Osteoblast (primary cell): Measurements from ENCODE around the gene ANO1.

DNA sequence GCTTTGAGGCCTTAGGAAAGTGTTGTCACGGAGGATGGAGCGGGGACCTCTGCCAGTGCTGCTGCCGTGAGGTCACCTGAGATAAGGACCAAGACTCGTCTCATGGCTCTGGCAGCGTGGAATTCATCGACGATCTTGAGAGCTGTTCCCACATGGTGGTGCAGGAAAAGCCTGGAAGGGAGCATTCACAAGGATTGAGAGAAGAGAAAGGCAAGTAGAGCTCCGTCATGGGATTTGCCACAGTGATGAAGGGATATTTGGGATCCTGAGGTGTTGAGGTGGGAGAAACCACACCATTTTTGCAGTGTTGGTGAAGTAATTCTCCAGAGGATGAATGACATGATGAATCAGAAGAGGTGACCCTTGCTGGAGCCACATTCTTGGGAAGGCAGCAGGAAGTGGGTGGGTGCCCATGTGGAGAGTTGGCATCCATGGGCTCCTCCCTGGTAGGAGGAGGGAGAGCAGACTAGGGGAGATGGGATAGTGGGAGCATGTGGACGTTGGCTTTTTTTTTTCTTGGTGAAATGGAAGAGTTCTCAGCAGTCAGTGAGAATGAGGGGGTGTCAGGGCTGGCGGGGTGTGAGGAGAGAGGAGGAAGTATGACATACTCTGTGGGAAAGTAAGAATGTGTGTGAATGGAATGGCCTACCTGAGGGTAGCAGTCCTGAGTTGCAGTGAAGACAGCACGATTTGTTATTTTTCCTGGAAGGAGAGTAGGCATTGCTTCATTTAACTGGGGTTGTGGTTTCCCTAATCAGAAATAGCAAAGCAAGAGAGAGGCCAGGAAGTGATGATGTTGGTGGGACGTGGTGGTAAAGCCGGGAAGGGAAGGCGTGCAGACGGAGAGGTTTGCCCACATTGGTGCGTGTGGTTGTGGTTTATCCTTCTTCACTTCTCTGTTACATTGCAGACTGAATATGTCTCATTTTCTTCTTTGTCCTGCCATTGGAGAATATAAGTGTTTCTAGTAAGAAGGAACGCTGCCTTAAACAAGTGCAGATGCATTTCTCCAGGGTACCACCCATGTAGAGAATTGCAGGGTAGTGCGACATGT, 11.2 kb downstream of the PPP6R3 start:
- CAGE, long polyA plus RNA: no peak
- RRBS: no CpG with 5 or more reads among the region's 18 CpGs

- CAGE, long polyA plus RNA: no peak
- RRBS: no CpG with 5 or more reads among the region's 3 CpGs
These were observed 20.1 kb downstream of the PPP6R3 start for GRCh38 chr11:68480625-68481163.

DNA sequence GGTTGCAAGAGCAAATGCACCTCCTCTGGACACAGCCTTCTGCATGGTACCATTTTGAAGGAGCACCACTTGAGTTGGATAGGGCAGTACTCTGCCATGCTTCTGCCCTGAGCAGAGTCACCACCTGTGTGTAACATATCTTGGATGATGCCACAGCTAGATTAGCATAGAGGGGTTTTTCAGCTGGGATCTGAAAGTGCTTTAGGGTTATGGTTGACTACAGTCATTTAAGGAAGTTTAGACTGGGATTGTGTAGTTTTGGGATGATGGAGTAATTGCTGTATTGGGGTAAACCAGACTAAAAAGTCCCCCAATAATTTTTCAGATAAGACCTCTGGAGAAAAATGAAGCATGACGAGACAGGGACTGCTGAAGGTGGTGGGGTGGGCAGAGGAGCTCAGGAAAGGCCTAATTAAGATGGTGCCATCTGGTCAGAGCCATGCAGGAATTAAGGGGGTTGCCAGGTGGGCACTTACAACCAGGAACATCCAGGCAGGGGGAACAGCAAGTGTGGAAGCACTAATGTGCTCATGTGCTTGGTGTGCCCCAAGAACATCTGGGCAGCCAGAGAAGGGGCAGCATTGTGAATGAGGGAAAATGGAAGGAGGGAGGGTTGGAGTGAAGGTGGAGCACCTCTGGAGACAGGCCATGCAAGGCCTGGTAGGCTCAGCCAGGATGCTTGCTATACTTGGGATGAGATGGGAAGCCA, 79.1 kb downstream of the PPP6R3 start:
- CAGE, long polyA plus RNA: no peak
- RRBS: no CpG with 5 or more reads among the region's 1 CpG

- CAGE, long polyA plus RNA: no peak
- RRBS: no CpG with 5 or more reads among the region's 5 CpGs
These were observed 25.4 kb downstream of the TESMIN start for GRCh38 chr11:68725916-68726309.

DNA sequence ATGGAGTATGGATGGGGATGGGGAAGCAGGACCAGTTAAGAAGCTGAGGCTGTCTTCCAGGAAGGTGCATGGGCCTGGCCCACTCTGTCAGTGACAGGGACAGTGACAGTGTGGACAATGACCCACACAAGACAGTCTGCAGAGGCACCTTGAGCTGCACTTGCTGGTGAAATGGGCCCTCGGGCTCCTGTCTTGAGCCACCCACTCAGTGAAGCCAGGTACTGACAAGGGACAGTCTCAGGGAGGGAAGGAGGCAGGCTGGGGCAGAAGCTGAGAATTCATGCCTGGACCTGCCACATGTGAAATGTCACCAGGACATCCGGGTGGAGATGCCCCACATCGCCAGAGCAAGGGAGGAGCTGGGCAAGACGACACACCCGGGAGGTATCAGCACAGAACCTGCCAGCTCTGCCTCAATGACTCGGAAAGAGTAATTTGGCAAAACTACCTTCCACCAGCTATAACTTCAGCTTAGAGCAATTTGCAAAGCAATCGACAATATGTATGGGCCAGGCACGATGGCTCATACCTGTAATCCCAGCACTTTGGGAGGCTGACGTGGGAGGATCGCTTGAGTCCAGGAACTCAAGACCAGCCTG, 23.5 kb downstream of the CPT1A start:
- CAGE, long polyA plus RNA: no peak
- RRBS: 91% methylated on average over 2 of the region's 10 CpGs

GRCh38 chr11:68827908-68829019, 13.5 kb downstream of the CPT1A start:
- CAGE, long polyA plus RNA: no peak
- RRBS: no CpG with 5 or more reads among the region's 23 CpGs

DNA sequence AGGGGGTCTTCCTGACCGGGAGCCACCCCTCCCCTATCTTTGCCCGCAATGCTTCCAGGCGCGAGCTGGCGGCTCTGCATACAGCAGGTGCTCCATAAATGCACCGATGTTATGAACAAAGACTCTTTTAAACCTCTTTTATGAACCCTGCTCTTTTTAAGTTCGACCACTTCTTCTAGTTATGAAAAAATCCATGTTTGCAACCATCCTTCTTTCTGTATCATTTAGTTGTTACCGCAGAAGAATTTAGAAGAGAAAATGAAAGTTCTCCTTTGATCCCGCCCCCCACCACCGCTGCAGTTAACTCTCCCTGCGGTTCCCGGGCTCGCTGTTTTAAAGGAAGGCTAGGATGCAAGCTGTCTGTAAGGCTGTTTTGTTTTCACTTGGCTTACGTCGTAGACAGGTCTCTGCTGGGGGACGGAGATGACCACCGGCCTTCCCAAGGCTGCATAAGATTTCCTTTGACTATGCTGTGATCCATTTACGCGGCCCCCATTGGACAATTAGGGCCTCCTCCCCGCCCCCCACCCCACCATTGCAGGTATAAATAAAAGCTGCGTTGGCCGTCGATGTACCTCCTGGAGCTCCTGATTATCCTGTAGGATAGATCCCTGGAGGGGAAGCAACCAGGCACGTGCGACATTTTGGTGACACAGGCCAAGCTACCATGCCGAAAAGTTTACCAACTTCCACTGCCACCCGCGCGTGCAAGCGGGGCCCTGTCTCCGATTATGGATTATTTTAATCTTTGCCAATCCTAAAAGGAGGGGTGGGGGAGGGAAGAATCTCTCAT, 1.3 kb upstream of the CPT1A start:
- CAGE, long polyA plus RNA: no peak
- RRBS: 12% methylated on average over 4 of the region's 31 CpGs

DNA sequence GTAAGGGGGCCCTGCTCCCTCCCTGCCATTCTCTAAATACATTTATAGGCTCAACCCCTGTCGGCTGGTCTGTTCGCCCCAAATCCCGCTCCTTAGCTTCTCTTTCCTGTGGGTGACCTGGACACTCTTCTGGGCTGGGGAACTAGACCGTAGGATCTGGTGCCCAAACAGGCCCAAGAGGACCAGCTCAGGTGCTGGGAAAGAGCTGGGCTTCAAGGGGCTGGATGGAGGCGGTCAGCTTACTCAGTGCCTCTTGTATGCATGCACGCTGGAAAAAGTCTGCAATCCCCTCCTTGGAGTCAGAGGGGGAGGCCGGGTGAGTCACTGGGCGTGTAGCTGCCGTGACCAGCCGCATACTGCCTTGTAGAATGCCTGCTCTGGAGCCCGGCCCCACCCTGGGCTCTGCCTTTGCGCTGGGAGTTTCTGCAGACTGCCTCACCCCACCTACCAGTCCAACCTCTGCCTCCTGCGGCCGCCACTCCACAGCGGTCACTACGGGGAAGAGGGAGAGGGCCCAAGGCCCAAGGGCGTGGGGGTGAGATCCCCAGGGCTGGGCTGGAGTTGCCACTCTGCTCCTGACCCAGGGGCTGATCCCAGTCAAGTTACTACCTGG, 4.3 kb downstream of the MRGPRF start:
- CAGE, long polyA plus RNA: no peak
- RRBS: 2% methylated on average over 4 of the region's 17 CpGs

- CAGE, long polyA plus RNA: no peak
- RRBS: 38% methylated on average over 1 of the region's 12 CpGs
These were observed 51.2 kb downstream of the TPCN2 start for GRCh38 chr11:69099887-69100406.

GRCh38 chr11:69123510-69124054, 32.2 kb upstream of the SMIM38 start:
- CAGE, long polyA plus RNA: no peak
- RRBS: no CpG with 5 or more reads among the region's 14 CpGs

DNA sequence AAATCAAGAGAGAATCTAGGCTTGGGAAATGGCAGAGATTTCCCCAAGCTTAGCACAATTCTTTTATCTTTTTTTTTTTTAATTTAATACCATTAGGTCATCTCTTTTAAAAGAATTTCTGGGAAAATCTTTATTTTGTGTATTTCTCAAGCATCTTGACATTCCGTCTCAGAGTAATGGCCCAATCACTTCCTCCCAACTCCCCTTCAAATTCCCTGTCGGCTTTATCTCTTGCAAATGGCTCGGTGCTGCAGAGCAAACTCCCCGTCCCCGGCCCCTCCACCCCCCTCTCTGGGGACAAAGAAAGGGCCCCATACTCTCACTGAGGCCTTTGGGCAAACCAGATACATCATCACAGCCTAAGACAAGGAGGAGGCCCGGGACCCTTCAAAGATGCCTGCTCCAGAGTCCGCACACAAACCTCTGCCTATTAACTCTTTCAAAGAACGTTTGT, 4.0 kb upstream of the SMIM38 start:
- CAGE, long polyA plus RNA: no peak
- RRBS: no CpG with 5 or more reads among the region's 8 CpGs

DNA sequence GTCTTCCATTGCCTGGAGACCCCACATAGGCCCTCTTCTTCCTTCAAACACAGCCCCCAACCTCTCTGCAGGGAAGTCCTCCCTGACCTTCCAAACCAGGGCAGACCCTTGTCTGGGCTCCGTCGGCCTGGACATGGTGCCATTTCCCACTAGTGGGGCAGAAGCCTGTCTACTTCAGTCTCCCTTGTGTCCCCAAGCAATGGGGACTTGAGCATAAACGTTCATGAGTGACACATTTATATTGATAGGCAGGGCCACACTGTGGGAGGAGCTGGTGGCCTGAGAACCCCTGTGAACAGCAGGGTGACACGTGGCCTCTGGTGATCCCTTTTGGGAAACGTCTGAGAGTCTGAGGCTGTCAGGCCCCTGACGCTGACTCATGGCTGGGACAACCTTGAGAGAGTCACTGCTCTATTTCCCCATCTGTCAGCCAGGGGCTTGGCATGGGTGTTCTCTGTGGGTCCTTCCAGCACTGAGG, 54.5 kb downstream of the SMIM38 start:
- CAGE, long polyA plus RNA: no peak
- RRBS: no CpG with 5 or more reads among the region's 6 CpGs

DNA sequence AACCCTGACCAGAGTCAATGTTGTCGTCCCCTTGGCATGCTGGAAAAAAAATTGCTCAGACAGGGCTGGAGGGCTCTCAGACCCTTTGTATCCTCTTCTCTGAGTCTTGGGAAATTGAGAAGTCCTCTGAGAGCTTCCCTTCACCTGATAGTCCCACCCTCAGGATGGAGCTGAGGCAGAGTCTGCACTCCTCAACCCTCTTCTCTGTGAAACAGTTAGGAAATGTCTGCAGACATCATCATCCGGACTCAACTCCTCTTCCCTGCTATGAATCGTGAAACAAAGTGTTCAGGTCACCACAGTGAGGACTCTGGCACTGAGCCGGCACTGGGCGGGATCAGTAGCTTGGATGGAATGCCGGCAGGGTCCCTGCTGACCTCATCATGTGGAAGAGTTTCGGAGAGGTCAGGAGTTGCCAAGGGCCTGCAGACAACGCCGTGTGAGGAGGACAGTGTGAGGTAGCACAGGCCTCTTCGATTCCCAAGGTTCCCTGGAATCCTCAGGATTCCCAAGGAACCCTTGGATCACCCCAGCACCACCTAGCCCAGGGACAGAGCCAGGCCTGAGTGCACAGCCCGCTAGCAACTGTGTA, 160.4 kb upstream of the CCND1 start:
- CAGE, long polyA plus RNA: no peak
- RRBS: 40% methylated on average over 5 of the region's 11 CpGs

DNA sequence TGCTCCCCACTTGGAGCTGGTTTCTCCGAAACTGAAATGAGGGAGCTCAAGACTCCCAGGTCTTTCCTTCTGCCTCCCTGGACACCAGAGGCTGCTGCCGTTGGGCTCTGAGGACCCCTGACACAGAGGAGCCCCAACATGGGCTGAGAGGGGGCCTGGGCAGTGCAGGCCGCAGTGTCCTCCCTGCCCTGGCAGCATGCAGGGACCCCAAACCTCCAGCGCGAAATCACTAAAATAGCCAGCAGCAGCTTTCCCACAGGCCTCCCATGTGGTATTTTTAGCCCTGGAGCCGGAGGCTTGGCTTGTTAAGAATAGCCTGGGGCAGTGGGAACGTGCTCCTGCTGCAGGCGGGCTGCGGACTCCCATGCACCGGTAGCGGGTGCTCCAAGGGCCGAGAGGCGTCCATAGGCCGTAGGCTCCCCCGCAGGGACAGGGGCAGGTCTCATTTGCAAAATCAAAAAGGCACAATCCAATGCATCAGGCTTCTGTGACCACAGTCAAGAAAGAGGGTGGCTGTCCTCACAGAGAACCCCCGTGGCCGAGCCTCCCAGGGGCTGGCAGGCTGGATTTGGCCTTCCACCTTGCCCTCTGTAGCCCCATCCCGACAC, 151.6 kb upstream of the CCND1 start:
- CAGE, long polyA plus RNA: no peak
- RRBS: 41% methylated on average over 4 of the region's 18 CpGs

GRCh38 chr11:69643122-69643776, 2.3 kb downstream of the CCND1 start:
- CAGE, long polyA plus RNA: no peak
- RRBS: 2% methylated on average over 17 of the region's 68 CpGs

DNA sequence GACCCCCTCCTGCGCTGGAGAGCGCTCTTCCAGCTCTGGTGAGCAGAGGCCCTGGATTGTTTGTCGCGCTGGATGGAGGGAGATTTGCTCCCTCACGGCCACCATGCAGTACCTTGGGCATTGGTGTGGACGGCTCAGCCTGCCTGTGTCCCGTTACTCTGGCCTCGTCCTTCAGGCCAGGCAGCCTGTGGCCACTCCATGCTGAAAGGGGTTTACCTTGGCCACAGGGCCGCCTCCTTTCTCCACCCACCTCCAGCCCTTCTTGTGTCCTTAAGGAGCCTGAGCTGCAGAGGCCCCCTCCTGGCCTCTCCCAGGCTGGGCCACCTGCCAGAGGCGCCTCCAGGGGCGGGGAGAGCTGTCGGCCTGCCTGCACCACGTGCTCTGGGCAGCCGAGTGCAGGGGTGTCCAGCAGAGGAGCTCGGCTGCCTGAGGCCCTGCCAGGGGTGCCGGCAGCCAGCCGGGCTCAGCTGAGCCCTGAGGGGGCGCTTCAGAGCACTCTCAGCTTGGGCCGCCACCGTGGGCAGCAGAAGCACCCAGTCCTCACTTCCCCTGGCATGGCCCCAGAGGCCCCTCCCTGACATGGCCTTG, 3.2 kb downstream of the CCND1 start:
- CAGE, long polyA plus RNA: no peak
- RRBS: no CpG with 5 or more reads among the region's 20 CpGs

GRCh38 chr11:69648852-69649295, 7.9 kb downstream of the CCND1 start:
- CAGE, long polyA plus RNA: no peak
- RRBS: 89% methylated on average over 4 of the region's 19 CpGs

GRCh38 chr11:69918093-69918719, 99.0 kb upstream of the FGF3 start:
- CAGE, long polyA plus RNA: no peak
- RRBS: no CpG with 5 or more reads among the region's 28 CpGs

DNA sequence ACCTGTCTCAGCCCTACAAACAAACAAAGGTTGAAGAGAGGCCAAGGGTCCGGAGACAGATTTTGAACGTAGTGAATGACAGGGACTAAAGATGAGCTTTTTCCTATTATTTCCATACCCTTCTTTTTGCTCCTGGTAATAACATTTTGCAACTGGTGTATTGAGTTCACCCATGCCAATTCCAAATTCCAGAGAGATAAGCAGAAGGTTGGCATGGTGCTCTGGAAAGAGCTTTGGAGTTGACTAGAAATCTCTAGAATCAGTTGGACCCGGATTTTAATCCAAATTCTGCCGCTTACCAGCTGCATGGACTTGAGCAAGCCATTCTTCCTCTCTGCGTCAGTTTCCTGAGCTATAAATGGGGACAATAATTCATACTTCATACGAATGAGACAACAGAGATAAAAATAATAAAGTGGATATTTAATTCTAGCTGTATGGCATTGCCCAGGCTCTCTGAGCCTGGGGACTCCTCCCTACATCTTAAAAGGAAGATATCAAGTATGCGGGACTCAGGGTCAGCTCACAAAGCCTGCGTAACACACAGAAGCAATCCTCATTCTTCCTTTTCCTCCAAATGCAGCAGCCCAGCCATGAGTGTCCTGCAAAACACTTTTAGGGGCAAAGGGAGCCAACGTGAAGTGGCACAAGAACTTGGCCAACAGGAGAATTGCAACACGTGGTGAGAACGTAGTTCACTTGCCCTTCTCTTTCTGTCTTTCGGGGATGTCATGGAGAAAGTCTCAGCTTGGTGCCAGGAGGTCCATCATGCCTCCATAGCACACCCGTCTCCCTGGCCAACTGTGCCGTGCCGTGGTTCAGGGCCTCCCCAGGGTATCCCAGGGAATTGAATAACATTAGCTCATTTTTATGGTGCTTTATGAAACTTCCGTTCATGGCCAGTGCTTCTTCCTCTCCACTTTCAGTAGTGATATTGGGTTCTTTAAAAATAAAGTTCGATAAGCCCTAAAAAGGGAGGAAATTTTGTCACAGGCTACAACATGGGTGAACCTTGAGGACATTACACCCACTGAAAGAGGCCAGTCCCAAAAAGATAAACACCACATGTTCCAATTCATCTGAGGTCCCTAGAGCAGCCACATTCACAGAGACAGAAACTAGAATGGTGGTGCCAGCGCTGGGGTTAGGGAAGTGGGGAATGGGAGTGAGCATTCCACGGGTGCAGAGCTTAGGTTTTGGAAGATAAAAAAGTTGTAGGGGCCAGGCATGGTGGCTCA, 98.6 kb upstream of the ANO1 start:
- CAGE, long polyA plus RNA: no peak
- RRBS: no CpG with 5 or more reads among the region's 19 CpGs

GRCh38 chr11:70077694-70078715, at the start of gene ANO1:
Gene ANO1, plus strand, starts transcription at chr11:70078317.
- CAGE, long polyA plus RNA: no peak
- RRBS: 4% methylated on average over 70 of the region's 96 CpGs